Right cardiac atrium (tissue), 1 donor: ENCODE results near the genes PGA3 and PGA5.

GRCh38 chr11:60954260-60954823, 2.4 kb upstream of the SLC15A3 start:
- PRO-cap = no peak

DNA sequence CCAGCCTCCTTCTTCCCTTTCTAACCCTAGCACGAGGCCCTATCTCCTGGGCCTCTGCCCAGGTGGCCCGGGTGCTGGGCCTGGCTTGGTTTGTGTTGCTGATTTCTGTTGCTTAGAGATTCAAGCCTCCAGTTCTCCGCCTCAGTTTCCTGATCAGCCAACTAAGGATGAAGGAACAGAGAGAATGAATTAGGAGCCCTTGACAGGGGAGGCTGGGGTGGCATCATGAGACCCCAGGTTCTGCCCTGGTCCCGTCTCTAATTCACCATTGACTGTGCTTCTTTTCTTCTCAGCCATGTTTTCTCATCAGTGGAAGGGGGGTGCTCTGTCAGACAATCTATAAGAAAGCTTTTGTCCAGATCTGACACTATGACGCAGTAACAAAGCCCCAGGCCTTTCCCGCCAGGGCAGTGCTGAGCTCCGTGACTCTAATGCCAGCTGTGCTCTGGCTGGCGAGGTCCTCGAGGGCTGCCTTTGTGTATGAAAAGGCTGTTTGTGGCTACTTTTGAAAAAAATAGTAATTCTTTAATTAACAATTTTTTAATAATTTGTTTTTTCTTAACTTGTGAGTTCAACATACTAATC, 3.2 kb downstream of the CD6 start:
- PRO-cap = no peak

DNA sequence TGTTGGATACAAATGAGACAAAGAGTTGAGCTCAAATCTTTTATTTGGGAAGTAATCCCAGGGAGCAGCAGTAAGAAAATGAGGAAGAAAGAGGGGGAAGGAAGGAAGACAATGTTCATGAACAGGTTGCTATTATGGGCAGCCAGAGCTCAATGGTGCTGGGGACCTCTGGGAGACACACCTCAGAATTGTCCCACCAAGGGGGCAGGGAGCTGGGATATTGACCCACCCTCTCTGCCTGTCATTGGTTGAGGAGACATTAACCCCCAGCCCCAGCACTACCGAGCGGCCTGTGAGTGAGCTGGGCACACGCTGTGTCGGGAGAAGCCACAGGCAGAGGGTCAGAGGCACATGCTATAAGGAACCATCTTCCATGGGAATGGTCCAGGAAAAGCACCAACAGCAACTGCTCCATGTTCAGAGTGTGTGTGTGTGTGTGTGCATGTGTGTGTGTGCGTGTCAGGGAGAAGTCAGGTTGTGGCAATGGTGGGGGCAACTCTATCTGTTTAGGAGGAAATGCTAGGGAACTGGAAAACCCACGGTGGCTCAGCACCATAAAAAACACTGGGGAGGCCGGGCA, 49.1 kb downstream of the CD6 start:
- PRO-cap = no peak

DNA sequence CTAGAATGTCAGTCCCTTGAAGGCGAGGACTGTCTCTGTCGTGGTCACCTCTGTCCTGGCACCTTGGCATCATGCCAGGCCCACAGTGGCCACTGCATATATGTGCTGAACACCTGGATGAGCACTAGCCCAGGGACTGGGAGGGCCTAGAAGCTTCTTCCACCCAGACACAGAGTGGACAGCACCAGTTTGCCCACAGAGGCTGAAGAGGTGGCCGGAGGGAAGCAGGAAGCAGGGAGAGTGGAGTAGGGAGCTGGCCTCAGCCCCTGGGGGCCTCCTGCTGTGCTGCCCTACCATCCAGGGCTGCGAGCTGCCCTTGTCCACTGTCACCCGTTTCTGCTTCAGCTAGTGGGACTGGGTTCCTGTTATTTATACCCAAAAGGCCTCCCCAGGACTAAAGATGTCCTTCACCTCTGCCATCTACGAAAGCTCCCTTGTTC, 28.5 kb downstream of the VPS37C start:
- PRO-cap = no peak

DNA sequence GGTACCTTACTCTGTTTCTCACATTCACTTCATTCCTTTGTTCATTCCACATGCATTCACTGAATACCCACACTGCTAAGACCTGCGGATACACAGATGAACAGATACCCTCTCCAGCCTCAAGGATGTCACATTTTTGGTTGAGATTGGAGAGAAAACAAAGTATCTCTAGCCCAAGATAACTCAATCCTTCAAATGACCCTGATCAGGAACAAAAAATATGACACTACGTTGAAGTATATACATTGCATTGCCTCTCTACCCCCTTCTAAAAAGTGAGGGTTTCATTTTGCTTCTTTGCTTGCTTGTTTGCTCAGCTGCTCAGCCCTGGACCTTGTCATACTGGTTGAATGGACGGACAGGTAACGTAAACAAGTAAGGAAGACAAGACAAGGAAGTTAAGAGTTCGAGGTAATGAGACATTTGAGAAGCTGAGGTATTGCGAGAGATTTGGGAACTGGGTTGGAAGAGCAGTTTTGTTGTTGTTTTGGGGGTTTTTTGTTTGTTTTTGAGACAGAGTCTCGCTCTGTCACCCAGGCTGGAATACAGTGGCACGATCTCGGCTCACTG, 3.7 kb upstream of the VPS37C start:
- PRO-cap = no peak

- PRO-cap = no peak
These were observed 7.9 kb upstream of the PGA3 start for GRCh38 chr11:61195104-61196106.

GRCh38 chr11:61203234-61203705, at the start of gene PGA3:
PGA3 (plus strand) TSS chr11:61203515.
- PRO-cap = no peak

- PRO-cap = no peak
These were observed at the start of gene PGA5 for GRCh38 chr11:61240771-61241230. PGA5 (plus strand) TSS chr11:61241175.

- PRO-cap = no peak
These were observed 8.3 kb downstream of the PGA5 start for GRCh38 chr11:61249210-61249727.

GRCh38 chr11:61281504-61281893, 13.6 kb downstream of the VWCE start:
- PRO-cap = no peak

- PRO-cap = no peak
These were observed 1.4 kb downstream of the TKFC start for GRCh38 chr11:61334310-61334879.

DNA sequence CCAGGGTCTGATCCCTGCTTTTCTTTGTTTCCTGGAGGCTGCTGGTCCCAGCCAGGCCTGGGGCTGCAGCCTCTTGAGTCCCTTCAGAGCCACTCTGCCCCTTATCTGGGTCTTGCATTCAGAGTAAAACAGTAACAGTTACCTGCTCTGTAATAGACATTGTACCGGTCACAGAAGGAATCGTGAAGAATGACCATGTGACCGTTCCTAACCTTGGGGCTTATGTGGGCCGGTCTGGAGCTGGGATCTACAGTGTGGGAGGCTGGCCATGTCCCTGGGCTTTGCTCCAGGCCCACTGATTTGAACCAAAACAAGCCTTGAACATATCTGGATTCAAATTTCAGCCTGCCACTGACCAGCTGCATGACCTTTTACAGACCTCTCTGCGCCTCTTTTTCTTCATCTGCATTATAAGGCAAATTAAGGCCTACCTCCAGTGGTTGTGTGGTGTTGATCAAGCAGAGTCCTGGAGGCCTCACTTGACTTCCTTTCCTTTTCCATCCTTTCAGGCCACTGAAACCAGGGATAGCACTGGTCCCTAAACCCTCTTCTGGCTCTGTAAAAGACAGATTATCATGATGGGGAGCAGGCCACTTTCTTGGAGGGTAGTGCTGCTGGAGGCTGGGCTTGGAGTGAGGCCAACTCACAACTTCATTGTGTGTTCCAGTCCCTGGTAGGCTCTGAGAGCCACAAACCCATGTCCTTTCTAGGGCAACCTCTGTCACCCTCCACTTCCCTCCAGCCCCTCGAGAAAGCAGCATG, 2.0 kb downstream of the TKFC start:
- PRO-cap = no peak

DNA sequence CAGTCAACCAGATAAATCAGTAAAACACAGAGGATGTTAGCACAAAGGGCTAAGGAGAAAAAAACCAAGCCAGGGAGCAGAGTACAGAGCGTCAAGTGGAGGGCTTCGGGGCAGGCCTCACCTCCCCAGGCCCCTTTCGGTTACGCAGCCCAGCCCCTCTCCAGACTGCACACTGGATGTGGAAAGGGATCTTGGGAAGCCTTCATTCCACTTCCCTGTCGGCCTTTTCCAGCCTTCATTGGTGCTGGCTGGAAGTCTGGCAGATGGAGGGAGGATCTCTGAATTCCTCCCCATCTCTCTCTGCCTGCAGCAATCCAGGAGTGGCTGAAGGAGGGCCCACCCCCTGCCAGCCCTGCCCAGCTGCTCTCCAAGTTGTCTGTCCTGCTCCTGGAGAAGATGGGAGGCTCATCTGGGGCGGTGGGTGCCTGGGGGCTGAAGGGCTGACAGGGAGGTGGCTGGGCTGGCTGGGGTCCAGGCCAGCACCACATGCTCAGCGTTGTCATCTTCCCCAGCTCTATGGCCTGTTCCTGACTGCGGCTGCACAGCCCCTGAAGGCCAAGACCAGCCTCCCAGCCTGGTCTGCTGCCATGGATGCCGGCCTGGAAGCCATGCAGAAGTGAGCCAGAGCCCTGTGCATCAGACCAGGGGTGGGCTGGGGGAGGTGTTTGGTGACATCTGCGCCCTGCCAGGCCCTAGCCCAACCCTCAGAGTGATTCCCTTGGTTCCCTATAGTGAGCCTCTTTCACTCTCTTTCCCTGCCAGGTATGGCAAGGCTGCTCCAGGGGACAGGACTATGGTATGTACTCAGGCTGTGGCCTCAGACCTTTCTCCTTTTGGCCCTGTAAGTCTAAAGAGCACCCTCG, 12.2 kb downstream of the TKFC start:
- PRO-cap = no peak

- PRO-cap = no peak
These were observed 13.2 kb downstream of the TKFC start for GRCh38 chr11:61346051-61346750.

DNA sequence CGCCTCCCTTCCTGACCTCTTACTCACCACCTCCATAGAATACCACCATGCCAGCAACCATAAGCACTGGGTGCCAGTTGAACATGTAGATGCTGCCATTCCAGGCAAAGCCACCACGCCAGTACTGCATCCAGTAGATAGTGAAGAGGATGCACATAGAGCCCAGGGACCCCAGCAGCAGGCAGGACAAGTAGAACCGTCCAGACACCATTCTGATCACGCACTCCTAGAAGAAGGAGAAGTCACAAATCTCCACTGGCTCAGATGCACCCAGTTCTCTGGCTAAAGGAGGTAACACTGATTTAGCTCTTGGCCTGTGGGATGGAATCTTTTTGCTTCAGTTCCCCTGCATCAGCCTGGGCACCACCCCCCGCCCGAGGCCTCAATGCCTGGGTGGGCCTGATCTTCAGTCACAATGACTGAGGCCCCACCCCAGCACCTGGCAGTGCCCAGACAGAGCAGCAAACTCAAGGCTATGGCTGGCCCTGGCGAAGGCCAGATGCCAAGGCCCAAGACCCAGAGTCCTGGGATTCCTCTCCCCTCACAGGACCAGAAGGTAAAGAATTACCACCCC, 5.1 kb downstream of the CYB561A3 start:
- PRO-cap = no peak

GRCh38 chr11:61360184-61360506, 1.5 kb downstream of the CYB561A3 start:
- PRO-cap = no peak

DNA sequence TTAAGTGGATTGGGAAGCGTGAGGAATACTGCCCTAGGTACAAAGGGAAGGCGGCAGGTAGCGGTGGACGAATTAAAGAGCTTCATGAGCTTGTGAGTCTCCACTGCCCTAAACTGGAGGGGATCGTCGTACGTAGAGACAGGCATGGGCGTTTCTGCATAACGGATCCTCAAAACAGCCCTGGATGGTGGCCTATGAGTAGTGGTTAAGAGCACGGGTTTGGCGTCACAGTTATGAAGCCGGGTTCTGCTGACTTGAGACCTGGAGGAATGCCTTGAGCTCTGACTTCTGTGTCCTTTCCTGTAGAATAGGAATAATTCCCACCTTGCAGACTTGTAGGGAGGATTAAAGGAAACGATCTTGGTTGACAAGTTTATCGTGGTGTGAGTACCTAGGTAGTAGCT, 362 bp downstream of the TMEM138 start:
- PRO-cap = no peak

DNA sequence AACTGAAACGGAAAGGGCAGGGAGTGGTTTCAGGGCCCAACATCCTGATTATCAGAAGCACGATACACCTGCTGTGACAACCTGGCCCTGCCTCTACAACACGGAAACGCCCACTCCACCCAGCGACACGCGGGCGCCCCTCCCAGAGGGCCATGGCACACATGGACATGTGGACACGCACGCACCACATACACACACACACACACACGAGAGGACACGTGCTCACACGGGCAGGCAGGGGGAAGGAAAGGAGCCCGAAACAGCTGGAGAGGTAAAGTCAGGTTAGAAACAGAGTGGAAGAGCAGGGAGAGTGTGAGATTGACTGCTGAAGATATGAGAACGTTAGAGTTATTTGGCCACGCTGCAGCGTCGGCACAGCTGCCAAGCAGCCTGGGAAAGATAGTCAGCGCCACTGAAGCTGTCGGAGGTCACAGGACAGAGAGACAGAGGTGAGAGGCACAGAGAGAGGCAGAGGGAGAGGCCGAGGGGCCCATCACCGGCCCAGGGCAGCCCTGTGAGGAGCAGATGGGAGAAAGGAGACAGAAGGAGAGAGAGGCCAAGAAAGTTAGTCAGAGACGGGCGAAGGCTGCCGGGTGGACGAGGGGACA, 26.2 kb downstream of the LRRC10B start:
- PRO-cap = unidirectional peak, plus-strand start at position 375 of the sequence; unidirectional peak, plus-strand start at position 452 of the sequence

GRCh38 chr11:61555335-61556130, 25.3 kb downstream of the SYT7 start:
- PRO-cap = no peak

DNA sequence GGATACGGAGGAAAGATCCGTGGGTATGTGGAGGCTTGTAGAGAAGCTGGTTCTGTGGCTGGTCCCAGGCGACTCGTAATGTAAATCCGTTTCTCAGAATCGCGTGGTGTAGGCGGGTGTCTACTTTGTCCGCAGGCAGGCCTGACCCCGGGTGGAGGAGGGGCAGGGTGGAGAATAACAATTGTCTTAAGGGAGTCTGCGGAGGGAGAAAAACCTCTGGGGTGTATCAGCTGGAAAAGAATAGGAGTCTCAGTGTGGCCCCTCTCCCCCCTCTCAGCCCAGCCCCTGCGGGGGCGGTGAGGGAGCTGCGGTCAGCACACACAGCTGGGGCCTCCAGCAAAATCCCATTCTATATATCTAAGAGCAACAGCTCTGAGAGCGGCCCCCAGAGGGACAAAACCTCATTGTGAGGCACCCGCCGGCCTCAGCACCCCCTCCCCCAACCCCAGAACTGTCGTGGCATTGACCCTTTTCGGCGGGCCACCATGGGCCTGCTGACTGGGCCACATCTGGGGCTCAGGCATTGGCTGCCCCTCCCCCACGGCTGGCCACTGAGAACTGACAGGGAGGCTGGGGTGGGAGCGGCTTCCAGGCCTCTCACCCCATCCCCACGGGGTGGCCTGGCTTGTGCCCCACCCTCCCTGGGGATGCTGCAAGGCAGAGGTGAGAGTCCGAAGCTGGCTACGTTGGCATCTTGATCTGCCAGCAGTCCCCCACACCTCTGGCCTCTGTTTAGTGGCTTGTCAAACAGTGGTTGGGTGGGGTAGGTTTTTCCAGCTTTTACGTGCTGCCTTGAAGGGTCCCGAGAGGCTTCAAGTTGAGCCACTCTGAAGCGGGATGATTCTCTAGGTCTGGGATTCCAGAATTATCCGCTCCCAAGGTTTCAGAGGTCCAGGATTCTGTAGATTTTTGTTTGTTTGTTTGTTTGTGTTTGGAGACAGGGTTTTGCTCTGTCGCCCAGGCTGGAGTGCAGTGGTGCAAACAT, 2.6 kb upstream of the MYRF start:
- PRO-cap = no peak